Islet of Langerhans (tissue), 1 donor: ENCODE measurements around the genes PAPPA2 and TEX35.

GRCh38 chr1:175011189-175011873, 11.6 kb downstream of the CACYBP start:
- RRBS, result no CpG with 5 or more reads among the region's 3 CpGs

GRCh38 chr1:175225121-175226031, 32.8 kb upstream of the KIAA0040 start:
- RRBS, result no CpG with 5 or more reads among the region's 11 CpGs

GRCh38 chr1:176053048-176054203, 153.7 kb downstream of the COP1 start:
- RRBS, result no CpG with 5 or more reads among the region's 2 CpGs

GRCh38 chr1:176112598-176113135, 94.4 kb downstream of the COP1 start:
- RRBS, result no CpG with 5 or more reads among the region's 1 CpG

DNA sequence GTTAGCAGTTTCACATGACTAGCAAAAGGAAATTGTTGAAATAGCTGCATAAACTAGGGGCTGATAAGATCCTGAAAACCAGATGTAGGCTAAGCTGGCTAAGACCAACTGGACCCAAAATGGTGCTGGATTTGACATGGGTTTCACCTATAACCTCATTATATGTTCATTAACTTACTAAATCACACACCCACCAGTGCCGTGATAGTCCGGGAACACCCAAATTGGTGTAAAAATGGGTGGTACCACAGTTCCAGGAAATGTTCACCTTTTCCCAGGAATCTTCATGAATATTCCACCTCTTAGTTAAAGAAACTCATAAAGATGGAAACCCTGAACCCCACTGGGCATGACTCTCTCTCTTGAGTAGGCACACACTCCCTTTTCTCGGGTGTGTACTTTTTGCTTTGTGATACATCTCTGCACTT, at the start of gene PAPPA2:
PAPPA2 (plus strand) TSS at position 350 of the 428 bp plus-strand sequence.
- RRBS, result no CpG with 5 or more reads among the region's 3 CpGs

- RRBS, result no CpG with 5 or more reads among the region's 8 CpGs
Observed at GRCh38 chr1:176767736-176768182, 304.8 kb downstream of the PAPPA2 start.

- RRBS, result no CpG with 5 or more reads among the region's 23 CpGs
Observed at GRCh38 chr1:177032334-177032908, 132.1 kb downstream of the ASTN1 start.

GRCh38 chr1:177650857-177651435, 318.9 kb downstream of the SEC16B start:
- RRBS, result no CpG with 5 or more reads among the region's 3 CpGs

- RRBS, result no CpG with 5 or more reads among the region's 2 CpGs
Observed at GRCh38 chr1:178052544-178052930, 41.4 kb upstream of the RASAL2 start.

GRCh38 chr1:178408950-178409337, 87.8 kb downstream of the CLEC20A start:
- RRBS, result no CpG with 5 or more reads among the region's 2 CpGs

- RRBS, result no CpG with 5 or more reads among the region's 4 CpGs
Observed at GRCh38 chr1:178442798-178443141, 54.0 kb downstream of the CLEC20A start.

DNA sequence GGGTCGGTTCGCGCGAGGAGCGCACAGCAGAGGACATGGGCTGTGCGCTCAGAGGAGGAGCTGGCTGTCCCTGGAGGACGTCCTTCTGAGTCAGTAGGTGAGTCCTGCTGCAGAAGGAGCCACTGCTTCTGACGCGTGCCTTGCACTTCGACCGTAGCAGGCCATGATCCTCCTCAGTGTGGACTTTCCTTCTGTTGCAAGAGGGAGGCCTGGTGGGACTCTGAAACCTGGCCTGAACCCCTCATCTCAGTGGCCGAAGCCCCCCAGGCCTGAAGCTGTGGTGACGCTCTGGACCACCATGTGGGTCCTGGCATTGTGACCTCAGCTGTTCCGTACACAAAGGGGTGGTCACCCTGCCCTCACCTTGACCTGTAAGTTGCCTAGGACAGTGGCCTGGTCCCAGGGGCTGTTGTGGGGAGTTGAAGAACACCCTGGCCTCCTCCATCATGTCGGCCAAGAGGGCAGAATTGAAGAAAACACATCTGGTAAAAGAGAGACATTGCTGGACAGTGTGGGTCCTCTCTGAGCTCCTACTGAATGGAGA, at the start of gene TEX35:
TEX35 (plus strand) TSS at position 367 of the 544 bp plus-strand sequence.
- RRBS, result no CpG with 5 or more reads among the region's 15 CpGs

- RRBS, result no CpG with 5 or more reads among the region's 5 CpGs
Observed at GRCh38 chr1:178529794-178530606, 17.1 kb downstream of the TEX35 start.

- RRBS, result 5% methylated on average over 40 of the region's 68 CpGs
Observed at GRCh38 chr1:178542473-178543295, 29.8 kb downstream of the TEX35 start.

- RRBS, result no CpG with 5 or more reads among the region's 13 CpGs
Observed at GRCh38 chr1:178543296-178543700, 30.4 kb downstream of the TEX35 start.

GRCh38 chr1:178620792-178621241, 104.2 kb upstream of the RALGPS2 start:
- RRBS, result no CpG with 5 or more reads among the region's 1 CpG

DNA sequence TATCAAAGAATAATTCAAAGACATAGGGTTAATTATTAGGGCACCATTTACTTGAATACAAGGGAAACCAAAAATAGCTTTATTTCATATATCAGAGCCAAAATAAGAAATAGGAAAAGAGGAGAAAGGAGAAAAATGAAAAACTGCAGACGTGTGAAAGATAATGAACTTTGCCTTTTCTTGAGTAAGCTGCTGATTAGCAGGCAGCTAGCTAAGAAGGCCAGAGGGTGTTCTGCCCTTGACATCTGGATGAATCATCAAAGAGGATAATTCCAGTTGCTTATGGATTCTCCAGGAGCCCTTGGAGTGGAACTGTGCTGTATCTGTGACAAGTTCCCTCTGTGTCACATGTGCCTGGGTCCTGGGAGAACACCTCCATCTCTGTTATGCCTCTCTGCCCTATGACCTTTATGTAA, 7.9 kb upstream of the FAM20B start:
- RRBS, result no CpG with 5 or more reads among the region's 1 CpG

- RRBS, result 3% methylated on average over 16 of the region's 42 CpGs
Observed at GRCh38 chr1:179026452-179027077, 871 bp downstream of the FAM20B start.

- RRBS, result no CpG with 5 or more reads among the region's 8 CpGs
Observed at GRCh38 chr1:179095351-179096129, 13.7 kb downstream of the TOR3A start.

DNA sequence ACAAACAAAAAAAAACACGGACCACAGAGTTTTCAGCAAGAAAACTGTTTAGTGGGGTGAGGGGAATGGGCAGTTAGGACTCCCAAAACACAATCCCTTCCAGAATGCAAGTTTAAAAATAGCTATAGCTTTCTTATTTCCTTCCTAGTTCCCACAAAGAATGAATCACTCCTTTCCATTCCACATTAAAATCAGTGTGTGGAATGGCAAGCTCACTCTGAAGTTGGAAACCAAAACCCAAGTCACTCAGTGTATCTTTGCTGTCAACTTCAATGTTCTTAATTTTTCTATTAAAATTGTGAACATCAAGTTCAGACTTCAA, 45.3 kb downstream of the TOR3A start:
- RRBS, result no CpG with 5 or more reads among the region's 1 CpG